Myometrial cell (primary cell): ENCODE results near the genes SLC14A1, C18orf25 and IER3IP1.

DNA sequence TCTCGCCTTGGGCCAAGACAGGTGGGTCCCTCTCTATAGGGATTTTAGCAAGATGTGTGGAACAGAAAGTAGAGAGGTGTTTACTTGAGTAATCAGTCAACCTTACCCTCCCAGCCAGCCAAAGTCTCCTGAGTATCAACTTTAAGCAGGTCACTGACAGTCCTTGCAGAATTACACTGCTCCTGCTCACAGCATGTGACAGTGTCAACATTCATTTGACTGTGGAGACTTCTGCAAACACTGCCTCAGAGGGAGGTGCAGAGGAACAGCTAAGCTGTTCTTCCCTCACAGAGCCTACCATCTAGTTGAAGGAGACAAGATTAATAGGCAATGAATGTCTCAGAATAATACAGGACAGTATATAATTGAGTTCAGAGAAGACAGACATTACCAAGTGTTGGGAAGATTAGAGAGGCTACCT is 11.9 kb downstream of the SLC14A2 start:
- RAMPAGE, long total RNA = no peak

GRCh38 chr18:45723975-45724326 is at the start of gene SLC14A1:
Gene SLC14A1 (plus strand): TSS chr18:45724181.
- RAMPAGE, long total RNA = no peak

DNA sequence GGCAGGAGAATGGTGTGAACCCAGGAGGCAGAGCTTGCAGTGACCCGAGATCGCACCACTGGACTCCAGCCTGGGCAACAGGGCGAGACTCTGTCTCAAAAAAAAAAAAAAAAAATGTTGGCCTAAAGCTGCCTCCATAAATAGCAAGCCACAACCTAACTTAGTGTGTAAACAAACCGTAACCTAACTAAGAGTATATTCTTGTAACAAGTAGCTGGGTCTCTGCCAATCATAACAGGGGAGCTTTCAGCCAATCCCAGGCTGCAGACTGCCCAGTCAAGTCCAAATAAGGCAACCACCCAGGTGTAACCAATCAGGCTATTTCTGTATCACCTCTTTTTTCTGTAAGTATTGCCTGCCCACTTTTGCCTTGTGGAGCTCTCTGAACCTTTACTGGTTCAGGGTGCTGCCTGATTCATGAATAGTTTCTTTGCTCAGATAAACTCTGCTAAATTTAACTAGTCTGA is 4.6 kb downstream of the PSTPIP2 start:
- RAMPAGE, long total RNA = no peak

- RAMPAGE, long total RNA = no peak
Measured at GRCh38 chr18:46096721-46097067, 1.4 kb downstream of the ATP5F1A start.

DNA sequence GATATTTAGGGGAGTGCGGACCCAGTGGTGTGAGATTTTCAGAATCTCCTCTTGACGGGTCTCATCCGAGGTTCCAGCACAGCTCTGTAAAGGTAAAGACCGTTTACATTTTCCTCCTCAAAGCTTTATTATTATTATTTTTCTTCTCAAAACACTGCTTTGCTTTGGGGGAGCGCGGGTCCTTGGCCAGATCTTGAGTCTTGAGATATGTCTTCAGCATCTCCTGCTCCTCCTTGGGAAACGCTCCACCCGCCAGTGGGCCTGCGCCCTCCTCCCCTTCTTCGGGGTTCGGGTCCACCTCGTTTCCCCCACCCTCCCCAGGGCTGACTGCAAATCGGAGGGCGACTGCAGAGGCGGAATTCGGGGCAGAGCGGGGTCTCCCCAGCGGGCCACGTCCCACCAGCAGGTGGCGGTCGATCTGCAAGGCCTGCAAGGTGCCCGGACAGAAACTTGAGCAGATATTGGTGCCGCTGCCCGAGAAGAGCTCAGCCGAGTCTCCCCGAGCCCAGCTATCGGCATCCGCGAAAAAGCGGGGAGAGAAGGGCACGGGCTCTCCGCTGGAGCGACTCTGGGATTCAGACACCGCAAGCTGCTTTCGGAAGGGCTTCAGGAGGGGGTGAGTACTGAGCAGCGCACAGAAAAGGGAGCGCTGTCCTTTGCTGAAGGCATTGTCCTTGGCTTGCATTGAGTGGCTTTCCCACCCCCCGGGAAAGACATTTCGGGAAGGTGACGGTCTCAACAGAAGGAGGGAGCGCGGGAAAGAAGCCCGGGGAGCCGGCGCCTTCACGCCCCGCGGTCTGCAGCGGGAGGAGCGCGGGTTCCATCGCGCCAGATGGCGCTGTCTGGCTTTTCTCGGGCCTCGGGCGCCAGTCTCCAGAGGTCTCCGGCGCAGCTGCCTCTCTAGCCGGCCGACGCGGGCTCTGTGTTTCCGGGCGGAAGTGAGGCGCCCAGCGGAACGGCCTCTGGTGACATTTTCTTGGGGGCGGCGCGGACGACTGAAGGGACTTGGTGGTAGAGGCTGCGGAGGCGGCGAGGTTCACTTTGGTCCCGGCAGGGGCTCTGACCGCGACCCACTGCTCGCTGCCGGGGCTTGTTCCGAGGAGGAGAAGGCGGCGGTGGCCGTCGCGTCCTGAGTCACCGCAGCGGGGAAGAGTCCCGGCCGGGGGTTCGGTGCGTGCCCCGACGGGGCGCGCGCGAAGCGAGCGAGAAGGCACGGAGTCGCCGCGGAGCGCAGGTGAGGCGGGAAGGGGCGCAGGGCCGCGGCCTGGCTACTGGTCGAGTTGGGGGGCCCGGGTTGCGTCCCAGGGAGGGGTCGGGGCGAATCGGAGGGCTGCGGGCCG is at the start of gene C18orf25:
C18orf25 (plus strand) TSS at position 938 of the 1,340 bp plus-strand sequence.
- RAMPAGE, long total RNA = start-site peak on the plus strand centred at position 978 of the sequence, 26 bp wide, 59 and 41 reads in 2 replicates

- RAMPAGE, long total RNA = no peak
Measured at GRCh38 chr18:46868115-46868545, 49.2 kb downstream of the PIAS2 start.

DNA sequence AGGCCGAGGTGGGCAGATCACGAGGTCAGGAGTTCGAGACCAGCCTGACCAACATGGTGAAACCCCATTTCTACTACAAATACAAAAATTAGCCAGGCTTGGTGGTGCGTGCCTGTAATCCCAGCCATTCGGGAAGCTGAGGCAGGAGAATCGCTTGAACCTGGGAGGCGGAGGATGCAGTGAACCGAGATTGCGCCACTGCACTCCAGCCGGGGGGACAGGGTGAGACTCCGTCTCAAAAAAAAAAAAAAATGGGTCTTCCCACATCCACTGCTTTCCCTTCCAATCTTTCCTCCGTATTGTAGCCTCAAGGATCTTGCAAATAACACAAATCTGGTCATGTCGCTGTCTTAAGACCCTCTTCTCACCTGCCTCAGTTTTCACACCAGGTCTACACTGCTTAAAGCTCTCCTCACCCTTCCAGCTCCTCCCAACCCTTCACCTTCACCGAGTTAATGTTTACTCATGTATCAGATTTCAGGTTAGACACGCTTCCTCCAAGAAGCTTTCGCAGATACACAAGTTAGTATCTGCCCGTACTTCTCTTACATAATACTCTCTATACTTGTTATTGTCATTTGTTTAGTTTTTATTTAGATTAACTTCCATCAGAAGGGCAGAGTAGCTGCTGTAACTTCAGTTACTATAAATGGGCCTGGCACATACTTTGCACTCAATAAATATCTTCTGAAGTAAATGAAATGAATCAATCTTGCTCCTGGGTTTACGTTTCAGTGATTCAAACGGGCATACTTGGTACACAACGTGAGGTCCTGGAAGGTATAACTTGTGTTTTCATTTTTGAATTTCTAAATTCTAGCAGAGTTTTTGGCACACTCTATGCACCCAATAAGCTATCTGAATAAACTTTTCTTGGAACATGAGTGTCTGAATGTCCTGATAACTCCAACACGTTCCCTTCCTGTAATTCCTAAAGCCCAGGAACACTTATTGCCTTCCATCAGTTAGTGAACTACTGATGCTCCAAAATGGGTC is 1.4 kb downstream of the IER3IP1 start:
- RAMPAGE, long total RNA = no peak

DNA sequence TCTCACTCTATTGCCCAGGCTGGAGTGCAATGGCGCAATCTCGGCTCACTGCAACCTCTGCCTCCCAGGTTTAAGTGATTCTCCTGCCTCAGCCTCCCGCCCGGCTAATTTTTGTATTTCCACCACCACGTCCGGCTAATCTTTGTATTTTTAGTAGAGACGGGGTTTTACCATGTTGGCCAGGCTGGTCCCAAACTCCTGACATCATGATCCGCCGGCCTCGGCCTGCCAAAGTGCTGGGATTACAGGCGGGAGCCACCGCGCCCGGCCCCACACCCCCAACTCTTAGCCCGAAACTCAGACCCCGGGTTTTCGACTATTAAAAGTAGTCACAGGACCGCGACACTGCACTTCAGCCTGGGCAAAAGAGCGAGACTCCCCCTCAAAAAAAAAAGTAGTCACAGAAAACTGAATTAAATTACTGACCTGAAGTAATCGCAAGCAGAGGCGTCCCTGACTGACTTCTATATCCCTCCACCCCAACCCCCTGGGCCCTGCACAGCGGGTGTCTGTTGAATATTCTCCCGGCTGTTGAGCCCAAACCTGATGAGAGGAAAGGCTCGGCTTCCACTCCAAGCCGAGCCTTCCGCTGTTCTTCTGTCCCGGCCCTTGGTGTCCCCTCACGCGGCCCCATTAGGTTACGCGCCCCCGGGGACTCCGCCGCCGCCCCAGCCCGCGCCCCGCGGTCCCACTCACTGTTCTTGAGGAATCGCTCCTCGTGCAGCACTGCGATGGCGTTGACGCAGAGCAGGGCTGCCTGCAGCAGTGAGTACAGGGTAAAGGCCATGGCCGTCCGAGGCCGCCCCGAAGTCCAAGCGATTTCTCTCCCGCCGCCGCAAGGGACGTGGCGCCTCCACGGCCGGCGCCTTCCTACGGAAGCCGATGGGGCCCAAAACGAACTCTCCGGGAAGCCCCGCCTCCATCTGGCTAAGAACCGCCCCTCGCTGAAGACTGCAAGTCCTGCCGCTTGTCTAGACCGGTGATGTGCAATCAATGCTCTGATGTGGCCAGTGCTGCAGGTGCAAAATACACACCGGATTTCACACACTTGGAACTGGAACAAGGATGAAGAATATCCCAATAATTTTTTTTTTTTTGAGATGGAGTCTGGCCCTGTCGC is at the start of gene IER3IP1:
IER3IP1 (minus strand) TSS at position 874 of the 1,120 bp plus-strand sequence.
- RAMPAGE, long total RNA = start-site peak on the minus strand centred at position 845 of the sequence, 65 bp wide, 2,754 and 3,564 reads in 2 replicates

- RAMPAGE, long total RNA = no peak
Measured at GRCh38 chr18:48407781-48408050, 1.5 kb downstream of the ZBTB7C start.

DNA sequence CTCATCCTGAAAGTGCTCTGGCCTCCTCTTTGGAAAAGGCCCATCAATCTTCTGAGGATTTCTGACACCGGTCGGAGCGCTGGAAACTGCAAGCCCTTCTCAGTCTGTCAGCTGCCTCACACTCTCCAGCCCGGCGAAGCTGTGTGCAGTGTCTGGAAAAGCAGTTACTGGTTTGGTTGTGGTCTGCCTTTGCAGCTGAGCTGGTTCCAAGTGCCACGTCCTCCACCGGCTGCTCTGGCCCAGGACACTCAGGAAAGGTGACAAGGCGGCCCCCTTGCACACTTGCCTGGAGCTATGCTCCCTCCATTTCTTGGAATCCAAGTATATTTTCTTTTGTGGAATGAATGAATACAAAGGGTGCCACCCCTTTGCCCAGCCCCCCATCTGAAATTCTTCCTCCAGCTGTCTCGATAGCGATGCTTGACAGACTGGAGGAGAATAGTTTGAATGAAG is 32.5 kb upstream of the ZBTB7C start:
- RAMPAGE, long total RNA = no peak

GRCh38 chr18:48761569-48762140 is 189.1 kb downstream of the SMAD7 start:
- RAMPAGE, long total RNA = no peak

- RAMPAGE, long total RNA = no peak
Measured at GRCh38 chr18:48798706-48799435, 151.9 kb downstream of the SMAD7 start.

DNA sequence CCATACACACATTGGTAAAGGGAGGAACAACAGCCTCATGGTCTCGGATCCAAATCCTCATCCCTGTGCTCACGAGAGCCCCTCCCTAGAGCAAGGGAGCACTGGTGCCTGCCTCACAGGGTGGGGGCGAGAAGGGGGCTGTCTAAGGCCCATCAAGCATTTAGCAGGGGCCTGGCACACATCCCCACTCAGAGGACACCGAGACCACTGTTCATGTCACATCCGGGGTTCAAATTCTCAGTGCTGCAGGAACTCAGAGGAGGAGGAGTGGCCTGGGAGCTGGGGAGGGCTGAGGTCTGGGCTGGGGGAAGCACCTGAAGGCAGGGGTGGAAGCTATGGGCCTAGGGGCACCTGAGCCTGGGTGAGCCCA is 113.6 kb downstream of the SMAD7 start:
- RAMPAGE, long total RNA = no peak

DNA sequence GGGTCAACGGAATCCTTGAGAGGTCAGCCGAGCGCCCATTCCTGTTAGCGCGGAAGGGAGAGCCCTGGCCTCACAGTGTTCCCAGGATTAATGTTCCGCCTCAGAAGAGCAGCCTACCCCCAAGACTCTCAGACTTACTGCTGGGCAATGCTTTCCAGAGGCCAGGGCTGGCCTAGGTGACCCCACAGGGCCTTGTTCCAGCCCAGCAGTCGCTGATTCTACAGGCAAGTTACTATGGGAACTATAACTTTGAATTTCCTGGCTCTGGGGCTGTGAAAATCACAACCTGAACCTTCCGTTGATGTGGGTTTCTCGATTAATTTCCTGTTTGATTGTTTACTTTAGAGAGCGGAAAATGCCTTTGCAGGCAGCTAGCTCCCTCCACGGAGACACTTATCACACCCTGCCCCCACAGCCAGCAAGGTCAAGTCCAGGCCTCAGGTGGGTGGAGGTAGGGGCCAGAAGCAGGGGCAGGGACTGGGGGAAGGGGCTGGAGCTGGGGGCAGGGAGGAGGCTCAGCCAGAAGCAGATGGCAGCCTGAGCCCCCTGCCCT is 108.2 kb downstream of the SMAD7 start:
- RAMPAGE, long total RNA = no peak

GRCh38 chr18:48850574-48851417 is 100.0 kb downstream of the SMAD7 start:
- RAMPAGE, long total RNA = no peak

DNA sequence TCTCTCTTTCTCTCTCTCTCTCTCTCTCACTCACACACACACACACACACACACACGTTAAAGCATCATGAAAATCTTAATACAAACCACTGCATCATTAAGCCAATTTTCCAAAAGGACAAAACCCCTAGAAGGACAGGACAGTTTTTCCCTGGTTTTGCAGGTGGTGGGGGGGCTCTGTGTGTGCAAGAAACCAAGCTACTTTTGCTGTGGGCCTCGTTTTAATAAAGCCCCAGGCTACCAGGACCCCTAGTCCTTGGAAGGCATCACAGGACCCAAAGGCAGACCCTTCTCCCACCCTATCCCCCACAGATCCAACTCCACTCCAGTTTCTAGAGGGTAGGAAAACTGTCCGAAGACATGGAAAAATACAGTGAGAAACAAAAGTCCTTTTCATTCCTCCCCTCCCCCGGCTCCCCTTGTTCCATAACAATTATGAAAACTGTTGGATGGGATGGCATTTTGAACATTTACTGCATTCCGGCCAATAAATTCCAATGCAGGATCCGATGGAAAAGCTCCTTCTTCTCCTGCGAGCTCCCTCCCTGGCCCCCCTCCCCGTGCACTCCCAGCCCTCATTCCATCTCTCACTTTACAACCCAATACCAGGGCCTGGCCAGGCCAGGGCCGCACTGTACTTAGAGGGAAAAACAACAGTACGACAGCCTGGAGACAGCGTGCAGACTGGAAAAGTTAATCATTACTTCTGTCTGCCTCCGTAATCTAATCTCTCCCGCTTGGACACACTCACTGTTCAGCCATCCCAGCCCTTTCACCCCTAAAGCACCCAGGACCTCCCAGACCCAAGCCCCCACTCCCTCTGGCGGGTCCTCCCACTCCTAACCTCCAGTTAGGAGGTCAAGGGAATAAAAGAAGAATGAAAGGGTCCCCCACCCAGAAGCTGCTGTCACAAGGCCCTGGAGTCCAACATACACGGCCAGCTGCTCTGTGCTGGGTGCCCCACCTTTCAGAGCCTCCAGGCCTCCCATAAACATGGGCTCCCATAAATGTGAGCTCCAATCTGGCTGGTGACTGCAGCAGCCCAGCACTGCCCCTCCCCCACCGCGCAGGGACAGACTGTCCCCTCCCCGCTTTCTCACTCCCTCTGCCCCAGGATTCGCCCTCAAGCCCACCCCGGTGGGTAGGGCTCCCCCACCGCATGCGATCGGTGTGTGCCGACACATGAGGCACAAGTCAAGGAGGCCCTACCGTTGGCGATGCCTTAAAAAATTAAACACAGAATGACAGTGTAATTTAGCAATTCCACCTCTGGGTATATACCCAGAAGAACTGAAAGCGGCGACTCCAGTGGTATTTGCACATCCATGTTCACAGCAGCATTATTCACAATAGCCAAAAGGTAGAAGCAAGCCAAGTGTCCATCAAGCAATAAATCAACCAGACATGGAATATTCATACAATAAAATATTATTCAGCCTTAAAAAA is 20.7 kb downstream of the SMAD7 start:
- RAMPAGE, long total RNA = no peak

DNA sequence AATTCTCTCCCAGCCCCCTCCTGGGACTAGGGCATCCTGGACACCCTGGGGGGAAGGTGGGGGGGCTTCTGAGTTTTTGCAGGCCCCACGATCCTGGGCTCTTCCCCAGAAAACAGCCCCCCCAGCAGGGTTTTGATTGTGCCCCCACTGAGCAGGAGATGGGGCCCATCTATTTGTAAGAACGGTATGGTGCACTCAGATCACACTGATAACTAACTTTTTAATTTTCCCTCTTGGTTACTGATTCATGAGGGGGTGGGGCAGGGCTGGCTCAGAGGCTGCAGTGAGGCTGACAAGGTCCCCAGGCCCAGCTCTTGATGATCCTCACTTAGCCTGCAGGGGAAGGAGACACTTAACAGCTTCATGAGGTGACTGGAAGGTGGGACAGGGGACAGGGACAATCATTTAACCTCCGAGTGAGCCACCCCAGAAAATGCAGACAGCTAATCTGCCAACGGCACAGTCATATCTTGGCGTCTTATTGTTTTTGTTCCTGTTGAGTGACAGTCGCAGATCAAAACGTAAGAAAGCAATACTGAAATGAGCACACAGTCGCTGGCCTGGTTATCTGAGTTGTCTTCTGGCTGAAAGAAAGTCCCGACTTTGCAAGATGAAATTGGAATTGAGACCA is 18.8 kb downstream of the SMAD7 start:
- RAMPAGE, long total RNA = no peak

DNA sequence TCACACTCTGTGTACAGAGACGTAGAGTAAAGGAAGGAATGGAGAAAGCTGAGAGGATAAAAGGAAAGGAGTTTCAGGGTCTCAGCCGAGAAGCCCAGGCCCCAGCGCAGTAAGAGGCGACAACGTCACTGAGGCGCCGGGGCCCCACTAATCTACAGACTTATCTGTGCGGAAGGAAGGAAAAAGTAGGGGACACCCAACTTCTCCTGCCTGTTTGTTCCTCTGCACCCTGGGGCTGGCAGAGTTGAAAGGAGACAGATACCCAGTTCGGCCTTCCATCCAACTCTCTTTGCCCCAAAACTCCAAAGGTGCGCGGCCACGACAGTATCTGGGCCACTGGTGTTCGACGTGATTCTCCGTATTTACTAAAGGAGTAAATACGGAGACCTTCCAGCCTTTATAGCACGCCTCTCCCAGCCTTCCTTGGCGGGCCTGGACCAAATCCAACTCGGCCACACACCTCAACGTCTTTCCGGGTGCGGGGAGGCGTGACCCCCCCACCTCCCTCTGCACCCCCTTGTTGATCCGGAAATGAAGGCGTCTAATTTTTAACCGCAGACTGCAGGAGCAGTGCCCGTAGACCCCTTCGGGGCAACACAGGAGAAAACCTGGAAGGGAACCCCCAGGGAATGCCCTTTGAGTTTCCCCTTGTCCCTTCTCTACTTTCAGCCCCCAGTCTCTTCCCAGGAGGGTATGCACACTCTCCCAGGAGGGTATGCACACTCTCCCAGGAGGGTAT is 1.6 kb downstream of the SMAD7 start:
- RAMPAGE, long total RNA = no peak

DNA sequence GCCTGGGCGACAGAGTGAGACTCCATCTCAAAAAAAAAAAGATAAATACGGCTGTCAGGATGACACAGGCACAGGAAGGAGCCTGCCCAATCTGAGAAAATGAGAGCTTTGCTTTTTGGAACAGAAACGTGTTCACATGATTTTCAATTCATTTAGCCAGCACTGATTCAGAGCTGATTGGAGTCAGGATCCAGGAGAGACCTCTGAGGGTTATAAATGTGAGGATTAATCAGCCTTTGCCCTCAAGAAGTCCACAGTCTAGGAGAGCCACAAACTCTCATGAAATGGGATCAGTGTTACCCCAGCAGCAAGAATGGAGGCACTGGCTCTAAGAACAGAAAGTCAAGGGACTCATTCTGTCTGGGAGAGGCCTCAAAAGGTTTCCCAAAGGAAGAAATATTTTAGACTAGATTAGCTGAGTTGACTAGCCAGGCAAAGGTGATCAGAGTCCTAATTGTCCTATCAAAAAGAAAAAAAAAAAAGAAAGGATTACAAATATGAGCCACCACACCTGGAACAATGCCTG is 7.0 kb upstream of the SMAD7 start:
- RAMPAGE, long total RNA = no peak

DNA sequence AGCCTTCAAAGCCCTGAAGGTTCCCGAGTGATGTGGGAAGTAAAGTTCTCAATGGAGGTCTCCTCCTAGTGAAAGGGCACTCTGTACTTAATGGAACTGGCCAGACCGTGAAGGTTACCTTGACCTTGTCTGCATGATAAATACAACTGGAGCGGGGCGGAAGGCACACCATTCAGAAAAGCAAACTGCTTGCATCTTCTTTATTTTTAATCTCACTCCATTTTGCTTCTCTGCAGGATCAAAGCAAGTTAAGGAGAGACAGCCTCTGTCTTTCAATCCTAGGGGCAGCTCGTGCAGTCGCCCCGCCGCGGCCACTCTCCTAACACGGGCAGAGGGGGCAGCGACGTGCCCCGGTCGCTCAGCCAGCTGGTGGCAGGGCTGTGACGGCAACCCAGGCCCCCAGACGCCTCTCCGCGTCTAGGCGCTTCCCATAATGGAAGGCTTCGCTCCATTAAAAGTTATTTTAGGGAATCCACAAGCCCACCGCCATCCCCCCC is 24.0 kb upstream of the SMAD7 start:
- RAMPAGE, long total RNA = no peak